Camera-type eye (tissue), 1 donor: Measurements from ENCODE around the genes CD80, CFAP91 and GPR156.

DNA sequence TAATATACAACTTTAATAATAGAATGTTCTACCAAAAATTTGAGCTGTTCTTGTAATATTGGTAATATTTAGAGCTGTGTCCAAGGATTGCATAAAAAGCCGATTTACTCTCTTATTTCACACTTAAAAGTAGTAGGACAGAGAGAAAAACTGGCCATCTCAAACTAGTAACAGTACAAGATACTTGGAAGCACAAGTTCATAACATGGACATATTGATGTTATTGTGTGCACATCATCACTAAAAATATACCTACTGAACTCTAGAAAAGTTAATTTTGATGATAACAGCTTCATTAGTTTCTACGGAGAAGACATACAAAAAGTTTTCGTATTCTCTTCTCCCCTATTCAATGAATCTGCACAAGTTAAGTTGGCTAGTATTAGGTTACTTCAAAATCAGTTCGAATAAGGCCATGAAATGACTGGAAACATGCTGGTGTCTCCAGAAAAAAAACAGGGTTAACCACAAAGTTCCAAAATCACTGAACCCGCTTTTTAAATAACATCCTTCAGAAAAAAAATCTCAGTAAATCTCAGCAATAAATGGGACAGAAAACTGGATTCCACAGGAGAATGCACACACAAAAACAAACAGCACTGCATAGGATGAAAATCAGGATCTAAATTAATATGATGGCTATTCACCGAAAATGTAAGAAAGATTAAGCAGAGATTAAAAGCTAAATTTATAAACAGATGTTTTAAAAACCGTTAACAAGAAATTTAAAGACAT, 1.3 kb downstream of the IGSF11 start:
- RAMPAGE, long total RNA = no peak

GRCh38 chr3:119292517-119293237, 1.5 kb upstream of the ARHGAP31 start:
- RAMPAGE, long total RNA = no peak

DNA sequence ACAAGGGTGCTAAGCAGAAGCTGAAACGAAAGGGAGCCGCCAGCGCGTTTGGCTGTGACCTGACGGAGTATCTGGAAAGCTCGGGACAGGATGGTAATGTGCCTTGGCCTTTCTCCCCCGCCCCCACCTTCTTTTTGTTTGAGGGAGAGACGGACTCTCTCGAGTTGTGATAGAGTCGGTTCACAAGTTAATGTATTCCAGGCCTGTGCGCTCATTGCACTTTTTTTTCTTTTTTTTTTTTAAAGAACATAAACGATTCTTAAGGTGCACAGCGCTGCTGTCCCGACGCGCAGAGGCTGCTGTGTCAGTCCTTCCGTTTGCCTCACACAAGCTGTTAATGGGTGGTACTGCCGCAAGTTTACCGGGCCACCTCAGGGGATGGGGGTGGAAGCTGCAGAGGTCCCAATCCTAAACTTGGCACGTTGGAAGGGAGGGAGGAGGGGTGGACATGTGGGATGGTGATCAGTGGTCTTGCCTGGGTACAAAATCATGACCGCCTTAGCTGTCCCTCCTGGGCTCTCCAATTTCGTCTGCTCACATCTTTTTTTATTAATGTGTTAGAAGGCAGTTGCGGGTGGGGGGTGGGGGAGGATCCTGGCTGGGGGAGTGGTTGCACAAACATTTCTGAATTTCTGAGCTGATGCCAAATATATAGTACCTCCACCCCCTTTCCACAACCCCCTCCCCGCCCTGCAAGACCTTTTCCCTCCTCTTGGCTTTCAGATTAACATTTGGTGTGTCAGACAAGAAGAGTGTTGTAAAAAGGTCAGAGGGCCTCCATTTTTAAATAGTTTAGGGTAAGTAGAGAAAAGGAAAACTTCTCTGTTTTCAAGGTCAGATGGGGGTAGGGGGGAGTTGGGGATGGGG, 962 bp downstream of the ARHGAP31 start:
- RAMPAGE, long total RNA = no peak

GRCh38 chr3:119301652-119302487, 7.7 kb downstream of the ARHGAP31 start:
- RAMPAGE, long total RNA = no peak

DNA sequence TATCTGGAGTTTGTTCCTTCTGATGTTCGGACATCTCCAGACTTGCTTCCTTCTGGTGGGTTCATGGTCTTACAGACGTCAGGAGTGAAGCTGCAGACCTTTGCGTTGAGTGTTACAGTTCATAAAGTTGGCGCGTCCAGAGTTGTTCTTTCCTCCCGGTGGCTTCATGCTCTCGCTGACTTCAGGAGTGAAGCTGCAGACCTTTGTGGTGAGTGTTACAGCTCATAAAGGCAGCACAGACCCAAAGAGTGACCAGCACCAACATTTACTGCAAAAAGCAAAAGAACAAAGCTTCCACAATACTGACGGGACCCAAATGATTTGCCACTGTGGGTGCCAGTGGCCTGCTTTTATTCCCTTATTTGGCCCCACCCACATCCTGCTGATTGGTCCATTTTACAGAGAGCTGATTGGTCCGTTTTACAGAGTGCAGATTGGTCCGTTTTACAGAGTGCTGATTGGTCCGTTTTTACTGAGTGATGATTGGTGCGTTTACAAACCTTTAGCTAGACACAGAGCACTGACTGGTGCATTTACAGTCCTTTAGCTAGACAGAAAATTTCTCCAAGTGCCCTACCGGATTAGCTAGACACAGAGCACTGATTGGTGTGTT, 43.1 kb downstream of the ARHGAP31 start:
- RAMPAGE, long total RNA = no peak

- RAMPAGE, long total RNA = no peak
Measured at GRCh38 chr3:119418397-119418614, 45.1 kb downstream of the TMEM39A start.

DNA sequence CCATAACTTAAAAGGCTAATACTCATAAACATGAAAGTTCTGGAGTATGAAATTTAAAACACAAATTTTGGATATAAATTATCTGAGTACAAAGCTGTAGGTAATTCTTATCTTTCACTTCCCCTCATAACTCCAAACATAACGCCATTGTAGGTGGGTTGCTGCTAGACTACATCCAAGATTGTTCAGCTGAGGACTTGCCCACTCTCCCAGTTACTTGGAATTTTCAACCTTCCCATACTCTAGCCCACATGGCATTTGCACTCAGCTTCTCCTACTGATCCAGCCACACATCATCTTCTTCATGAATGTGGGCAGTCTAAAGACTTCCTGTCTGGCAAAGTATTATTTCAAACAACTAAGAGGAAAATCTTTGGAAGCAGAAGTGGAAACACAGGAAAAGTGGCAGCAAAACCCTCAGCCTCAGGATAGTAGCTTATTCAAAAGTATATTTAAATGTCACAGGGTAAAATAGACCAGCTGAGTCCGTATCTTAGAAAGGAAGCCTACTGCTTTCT, 32.4 kb downstream of the TMEM39A start:
- RAMPAGE, long total RNA = no peak

- RAMPAGE, long total RNA = no peak
Measured at GRCh38 chr3:119559312-119559970, at the start of gene CD80. CD80 (minus strand) TSS chr3:119559614.

GRCh38 chr3:119595608-119596357, 1.9 kb upstream of the PLA1A start:
- RAMPAGE, long total RNA = no peak

GRCh38 chr3:119702485-119703584, at the start of gene CFAP91:
CFAP91 (plus strand) TSS chr3:119703022.
- RAMPAGE, long total RNA = start-site peak on the plus strand at chr3:119703006-119703093, 33 reads

GRCh38 chr3:120030240-120030825, 63.9 kb downstream of the GSK3B start:
- RAMPAGE, long total RNA = no peak

- RAMPAGE, long total RNA = no peak
Measured at GRCh38 chr3:120284695-120285655, at the start of gene GPR156. GPR156 (minus strand) TSS chr3:120285222.

DNA sequence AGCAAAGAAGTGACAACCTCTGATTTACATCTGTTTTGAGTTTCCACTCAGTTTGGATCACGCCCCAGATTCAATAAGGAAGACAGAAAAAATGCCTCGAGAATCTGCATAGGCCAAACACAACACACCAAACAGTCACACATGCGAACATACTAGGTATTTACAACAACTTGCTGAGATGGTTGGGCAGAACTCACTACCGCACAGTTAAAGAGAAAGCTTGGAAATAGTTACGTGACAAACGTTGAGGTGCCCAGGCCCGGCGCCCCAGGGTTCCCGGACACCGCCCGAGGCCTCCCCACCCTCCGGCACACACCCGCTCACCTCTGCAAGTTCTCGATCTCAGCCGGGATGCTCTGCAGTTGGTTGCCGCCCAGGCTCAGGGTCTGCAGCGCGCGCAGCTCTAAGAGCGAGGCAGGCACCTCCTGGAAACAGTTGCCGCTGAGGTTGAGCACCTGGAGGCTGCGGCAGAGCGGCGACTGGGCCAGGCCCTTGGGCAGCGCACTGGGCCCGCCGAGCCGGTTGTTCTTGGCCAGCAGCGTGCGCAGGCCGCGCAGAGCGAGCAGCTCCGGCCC, 647 bp downstream of the LRRC58 start:
- RAMPAGE, long total RNA = no peak

GRCh38 chr3:120395600-120396159, 46.5 kb upstream of the LRRC58 start:
- RAMPAGE, long total RNA = no peak

DNA sequence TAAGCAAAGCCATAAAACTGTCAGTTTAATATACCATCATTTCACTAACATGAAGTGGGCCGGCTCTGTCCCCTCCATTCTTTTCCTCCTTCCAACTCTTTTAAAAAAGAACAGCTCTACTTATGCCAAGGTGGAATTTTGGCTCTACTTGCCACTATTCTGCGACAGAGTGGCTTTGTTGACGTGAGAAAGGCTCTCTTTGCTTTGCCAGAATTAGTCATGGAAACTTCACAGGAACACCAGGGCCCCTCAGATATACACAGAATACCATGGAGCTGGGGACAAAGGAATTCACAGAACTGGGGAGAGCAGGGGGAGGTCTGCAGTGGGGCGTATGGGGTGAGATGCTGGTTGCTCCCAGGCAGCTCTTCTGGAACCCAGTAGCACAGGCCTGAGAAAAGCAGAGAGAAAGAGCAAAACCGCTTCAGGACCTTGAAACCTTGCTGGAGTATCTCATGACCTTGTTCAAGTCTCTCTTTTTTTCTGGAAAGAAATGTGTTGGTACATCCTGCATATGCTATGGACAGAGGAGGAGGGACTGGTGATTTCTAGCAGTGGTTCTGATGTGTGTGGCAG, 29.5 kb downstream of the FSTL1 start:
- RAMPAGE, long total RNA = no peak

DNA sequence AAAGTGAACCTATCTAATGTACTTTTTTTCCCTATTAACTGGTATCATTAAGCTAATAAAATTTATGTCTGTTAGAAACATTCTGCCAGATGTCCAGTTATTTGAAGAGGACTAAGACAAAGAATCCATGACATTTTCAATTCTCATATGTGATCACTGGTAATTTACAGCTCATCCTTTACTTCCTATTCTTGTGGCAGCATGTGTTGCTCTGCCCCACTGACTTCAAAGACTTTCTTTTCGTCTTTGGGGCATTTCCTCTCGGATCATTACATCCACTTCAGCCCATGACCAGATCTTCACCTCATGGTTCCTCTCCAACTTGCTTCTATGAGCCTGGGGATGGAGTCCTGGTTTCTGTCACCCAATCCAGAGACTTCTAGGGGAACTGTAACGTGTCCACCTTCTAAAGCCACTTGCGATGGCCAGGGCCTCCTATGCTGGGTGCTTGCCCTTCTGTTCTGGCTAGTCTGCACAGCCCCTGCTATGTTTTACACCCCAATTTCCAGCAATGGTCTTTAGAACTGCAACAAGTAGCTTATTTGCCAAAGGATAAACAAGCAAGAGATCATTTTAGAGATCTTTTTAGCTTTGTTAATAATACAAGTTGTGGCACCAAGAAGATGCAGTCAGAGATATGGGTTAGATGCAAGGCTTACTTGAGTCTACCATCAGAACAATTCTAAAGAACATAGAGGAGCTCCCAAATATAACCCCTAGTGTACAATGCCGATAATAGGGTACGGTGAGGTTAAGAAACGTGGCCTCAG, 4.6 kb downstream of the FSTL1 start:
- RAMPAGE, long total RNA = no peak

DNA sequence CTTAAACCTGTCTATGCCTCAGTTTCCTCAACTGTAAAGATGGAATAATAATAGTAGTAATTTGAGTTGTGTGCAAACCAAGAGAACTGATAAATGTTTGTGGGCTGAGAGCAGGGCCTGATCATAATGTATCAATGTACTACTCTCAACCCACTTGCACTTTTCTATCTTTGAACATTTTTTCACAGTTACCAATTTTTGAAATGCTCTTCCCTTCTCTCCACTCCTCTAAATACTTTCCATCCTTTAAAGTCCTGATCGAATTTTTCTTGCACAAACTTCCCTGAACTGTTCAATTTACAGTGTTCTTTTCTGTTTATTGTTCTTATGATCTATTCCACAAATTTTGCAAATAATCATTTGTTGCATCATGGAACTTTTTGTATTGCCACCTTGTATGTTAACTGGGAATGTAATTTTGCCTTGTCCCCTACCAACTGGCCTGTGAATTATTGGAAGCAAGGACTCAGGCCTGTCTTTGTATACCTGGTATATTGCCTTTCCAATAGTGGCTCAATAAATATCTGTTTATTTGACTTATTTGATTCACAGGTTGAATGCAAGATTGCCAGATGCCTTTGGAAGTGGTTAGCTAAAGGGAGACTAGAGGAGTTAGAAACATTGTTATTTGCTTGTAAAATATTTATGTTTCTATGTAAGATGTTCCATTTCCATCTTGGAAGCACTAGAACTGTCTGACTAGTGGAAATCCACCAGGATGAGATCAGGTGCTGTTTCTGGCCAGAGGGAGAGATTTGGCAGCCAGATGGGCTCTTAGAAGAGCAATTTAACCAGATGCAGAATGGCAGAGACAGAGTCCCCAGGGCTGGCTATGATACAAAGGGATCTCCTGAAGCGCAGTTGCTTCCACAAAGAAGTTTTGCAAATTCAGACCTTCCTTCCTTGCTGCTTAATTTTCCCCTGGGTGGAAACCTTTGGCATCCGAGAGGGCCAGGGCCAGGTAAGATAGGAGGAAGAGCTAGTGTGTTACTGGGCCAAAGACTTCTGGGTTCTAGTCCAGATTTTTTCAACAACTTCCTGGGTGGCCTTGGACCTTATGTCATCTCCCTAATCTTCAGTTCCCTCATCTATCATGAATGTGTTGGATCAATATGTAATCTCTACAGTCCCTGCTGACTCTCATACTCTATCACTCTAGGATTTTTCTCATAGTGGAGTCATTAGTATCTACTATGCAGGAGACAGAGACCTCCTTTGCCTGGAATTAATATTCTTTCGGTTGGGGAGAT, 41.5 kb upstream of the NDUFB4 start:
- RAMPAGE, long total RNA = no peak

DNA sequence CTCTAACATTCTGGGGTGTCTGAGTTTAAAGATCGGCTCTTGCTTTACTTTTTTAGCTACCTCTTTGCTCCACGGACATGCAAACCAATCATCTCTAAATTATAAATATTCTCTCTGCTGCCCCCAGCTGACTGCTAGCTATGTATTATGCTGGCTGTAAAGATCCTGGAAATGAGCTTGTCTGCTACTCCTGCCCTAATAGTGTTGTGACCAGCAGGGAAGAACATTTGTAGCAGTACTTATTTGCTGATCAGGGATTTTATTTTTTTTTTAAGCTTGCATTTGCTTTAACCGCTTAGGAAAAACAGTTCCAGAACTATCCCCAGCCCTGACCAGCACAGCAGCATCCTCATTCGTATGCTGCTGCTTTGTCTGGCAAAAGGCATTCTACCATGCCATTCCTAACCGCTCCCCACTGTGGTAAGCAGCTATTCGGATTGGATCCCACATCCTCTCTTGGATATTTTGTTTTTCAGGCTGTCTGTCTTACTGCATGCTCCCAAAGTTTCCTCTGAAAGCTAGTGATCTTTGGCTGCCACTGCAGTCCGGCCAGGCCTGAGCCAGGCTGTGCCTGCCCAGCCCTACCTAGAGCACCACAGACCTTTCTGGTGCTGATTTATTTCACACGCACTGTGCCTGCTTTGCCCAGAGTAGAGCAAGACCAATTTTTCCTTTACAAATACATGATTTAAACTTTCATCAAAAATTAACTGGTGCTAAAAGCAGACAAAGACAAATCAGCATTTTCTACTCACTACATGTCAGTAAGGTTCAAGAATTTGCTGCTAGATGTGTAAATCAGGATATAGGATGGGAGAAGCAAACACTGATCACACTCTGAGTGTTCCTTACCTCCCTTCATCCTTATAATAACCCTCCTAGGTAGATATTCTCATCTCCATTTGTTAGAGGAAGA, 28.1 kb upstream of the NDUFB4 start:
- RAMPAGE, long total RNA = no peak

- RAMPAGE, long total RNA = no peak
Measured at GRCh38 chr3:121489219-121490093, 56.3 kb downstream of the POLQ start.

DNA sequence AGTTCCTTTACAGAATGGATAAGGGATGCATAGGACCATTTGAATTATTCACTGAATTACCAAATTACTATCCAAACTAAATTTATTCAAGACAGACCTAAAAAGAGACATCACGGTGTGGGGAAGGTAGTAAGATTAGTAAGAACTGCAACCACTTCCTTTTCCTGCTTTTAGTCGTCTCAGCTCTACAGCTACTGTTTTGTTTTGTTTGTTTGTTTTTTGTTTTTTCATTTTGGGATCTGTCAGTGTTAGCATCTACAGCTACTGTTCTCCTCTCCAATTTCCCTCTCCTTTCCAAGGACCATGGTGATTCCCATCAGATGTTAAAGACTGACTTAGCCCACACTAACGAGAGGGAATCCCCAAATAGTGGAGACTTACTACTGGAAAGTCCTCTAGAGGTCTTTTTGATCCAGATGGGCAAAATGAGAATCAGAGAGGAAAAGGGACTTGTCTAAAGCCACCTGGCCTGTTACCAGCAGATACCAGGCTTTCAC, 6.1 kb downstream of the HCLS1 start:
- RAMPAGE, long total RNA = no peak